ENCODE data around the genes TMEM131L and DCHS2.

DNA sequence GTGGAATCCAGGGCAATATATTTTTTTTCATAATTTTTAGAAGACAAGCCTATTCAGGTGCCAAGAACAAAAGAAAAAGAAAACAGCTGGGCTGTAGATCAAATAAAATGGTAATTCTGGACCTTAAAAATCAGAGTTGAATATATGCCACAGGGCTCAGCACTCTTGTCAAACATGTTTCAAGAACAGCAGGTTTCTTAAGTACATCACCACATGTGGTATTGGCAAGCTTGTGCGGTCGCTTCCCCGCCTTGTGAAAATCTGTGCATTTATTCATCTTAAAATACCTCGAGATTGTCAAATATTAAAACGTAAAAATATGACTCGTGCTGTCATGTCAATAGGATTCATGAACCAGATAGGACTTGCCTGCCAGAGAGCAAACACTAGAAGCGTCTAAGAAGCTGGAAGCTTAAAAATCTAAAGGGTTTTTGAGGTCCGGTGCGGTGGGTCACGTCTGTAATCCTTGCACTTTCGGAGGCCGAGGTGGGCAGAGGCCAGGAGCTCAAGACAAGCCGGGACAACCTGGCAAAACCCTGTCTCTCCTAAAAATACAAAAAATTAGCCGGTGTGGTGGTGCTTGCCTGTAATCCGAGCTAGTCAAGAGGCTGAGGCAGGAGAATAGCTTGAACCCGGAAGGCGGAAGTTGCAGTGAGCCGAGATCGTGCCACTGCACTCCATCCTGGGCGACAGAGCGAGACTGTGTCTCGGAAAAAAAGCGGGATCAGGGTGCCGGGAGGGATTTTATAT is 40.1 kb upstream of the TMEM154 start:
- PRO-cap = no peak

DNA sequence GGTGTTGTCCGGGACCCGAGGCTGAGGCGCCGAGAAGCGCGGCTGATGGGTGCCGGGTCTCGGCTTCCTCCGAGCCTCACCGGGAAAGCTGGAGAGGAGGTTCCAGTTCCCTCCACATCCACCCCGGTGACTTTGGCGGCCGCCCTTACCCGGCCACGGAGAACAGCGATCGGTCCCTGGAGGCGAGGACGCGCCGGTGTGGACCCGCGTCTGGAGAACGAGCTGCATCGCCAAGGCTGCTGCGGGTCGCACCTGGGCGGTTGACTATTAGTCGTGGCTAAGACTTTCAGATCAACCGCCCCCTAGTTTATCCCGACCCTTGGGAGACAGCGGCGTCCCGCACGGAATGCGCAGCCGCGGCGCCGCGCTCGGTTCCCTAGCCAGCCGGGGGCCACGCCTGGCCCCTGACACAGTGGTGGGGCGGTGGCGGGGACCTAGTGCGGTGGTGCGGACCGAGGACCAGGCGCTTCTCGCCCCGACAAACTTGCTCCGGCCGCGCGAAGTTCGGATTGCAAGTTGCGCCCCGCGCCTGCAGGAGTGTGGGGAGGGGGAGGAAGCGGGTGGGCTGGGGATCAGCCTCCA is 468 bp downstream of the FHDC1 start:
- PRO-cap = bidirectional peak, plus-strand start at position 437 of the sequence, minus-strand start at position 348 of the sequence

DNA sequence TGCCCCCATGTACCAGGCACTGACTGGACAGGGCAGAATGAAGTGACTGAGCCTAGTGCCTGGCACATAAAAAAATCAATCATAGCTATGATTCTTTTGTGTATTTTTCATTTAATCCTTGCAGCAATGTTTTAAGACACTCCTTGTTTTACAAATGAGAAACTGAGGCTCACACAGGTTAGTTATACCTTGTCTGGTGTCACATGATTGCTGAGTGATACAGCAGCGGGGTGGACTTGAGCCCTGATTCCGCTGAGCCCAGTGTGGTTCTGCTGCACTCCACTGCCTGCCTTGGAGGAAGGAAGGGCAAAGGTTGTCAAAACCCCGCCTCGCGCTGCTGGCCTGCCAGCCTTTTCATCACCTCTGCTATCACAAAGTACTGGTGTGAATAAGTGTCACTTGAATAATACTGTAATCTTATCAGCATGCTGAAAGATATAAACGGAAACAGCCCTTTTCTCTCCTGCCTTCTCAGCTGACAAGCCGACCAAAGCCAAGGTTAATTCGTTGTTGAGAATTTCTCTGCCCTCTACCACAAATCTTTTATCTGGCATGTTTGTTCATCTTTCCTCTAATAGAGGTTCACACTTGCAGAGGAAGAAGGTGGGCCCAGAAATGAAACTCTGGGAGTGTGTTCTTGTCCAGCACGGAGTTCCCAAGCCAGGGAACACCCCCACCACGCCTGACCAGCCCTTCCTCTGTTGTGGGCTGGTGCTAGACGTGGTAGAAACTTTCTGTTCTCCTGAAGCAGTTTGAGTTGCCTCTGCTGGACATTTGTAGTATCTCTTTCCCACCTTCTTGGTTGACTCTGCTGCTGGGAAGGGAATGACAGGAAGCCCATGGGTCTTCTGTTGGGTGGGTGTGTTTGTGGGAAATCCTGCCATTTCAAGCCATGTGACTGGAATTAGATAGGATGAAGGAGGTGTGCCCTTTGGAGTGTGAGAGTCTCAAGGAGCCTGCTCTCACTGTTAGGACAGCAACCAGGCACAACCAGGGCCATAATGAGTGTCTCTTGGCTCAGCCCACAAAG is 21.4 kb downstream of the FHDC1 start:
- PRO-cap = bidirectional peak, plus-strand start at position 466 of the sequence, minus-strand start at position 156 of the sequence

GRCh38 chr4:152991910-152992540 is 55.9 kb downstream of the FHDC1 start:
- PRO-cap = unidirectional peak, plus-strand start at chr4:152992404

DNA sequence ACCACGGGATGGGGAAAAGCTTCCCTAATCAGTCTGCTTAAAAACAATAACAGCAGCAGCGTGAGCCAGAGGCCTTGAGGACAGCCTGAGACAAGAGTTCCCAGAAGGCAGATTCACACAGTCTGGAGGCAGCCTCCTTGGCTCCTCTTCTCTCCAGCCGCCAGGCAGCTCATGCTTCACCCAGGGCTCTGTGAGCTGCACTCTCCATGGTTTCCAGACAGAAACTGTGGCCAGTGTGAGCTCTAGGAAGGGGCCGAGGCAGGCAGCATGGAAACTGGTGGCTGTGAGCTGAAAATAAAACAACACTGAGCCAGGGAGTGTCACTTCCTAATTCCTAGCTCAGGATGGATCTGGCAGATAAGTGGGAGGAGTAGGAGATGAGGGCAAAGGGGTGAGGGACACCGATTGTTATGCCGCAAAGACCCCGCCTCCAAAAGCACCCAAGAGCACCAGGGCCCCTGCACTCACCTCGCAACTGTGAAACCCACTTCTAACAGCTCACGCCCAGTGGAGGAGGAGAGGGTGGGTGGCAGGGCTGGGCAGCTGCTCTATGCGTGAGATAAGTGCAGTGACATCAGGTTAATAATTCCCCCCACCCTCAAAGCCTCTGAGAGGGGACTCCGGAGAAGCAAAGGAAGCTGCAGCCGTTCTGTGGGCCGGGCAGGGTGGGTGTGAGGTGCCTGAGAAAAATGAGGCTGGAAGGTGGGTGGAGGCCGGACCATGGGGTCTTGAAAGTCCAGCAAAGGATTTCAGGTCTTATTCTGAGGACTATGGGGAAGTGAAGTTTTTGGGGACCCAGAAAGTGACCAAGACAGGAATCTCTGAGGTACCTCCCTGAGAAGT is 69.9 kb downstream of the FHDC1 start:
- PRO-cap = no peak

DNA sequence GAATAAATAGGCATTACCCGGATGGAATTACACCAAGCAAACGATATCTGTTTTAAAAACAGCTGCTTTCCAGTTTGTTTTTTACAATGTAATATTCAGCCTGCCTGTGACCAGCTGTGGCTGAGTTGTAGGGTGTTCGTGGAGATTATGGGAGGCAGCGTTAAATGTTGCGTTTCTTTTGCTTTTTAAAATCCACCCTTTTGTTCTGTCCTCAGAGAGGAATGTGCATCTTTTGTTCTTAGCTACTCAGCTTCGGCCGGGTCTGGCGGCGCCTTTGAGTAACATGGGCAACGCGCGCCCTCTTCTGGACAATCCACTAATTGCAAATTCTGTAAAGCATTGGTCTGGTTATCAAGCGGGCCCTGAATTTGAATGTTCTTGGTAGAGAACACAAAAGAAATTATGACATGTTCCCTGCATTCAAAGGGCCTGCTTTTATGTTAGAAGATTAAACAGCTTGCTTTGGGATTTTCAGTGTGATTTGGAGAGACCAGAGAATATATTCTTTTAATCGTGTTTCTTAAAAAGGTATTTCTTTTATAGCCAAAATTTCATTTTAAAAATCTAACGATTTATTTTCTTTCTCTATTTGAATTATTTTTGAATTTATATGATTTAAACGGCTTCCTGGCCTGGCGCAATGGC is 76.3 kb upstream of the TRIM2 start:
- PRO-cap = no peak

DNA sequence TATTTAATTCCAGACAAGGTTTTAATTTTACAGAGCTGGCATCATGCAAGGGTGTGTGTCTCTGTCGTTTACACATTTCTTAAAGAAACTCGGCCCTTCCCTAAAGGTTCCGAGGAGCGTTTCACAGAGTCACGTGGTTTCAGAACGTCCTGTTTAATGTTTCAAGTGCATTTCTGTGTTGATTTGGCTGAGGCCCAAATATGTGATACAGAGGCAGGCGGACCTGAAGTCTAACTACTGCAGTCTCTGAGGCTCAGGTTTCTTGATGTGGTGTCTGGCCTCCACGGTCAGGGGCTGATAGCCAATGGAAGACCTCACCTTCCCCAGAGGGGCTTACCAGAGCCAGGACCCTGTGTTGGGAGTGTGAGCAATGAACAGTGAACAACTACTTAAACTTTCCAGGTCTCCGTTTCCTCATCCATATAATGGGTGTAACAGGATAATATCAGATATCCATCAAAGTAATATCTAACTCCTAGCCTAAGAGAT is 50.2 kb upstream of the TRIM2 start:
- PRO-cap = bidirectional peak, plus-strand start at position 201 of the sequence, minus-strand start at position 81 of the sequence

- PRO-cap = unidirectional peak, minus-strand start at chr4:153207753
Observed at GRCh38 chr4:153207494-153207886, 3.2 kb downstream of the TRIM2 start.

DNA sequence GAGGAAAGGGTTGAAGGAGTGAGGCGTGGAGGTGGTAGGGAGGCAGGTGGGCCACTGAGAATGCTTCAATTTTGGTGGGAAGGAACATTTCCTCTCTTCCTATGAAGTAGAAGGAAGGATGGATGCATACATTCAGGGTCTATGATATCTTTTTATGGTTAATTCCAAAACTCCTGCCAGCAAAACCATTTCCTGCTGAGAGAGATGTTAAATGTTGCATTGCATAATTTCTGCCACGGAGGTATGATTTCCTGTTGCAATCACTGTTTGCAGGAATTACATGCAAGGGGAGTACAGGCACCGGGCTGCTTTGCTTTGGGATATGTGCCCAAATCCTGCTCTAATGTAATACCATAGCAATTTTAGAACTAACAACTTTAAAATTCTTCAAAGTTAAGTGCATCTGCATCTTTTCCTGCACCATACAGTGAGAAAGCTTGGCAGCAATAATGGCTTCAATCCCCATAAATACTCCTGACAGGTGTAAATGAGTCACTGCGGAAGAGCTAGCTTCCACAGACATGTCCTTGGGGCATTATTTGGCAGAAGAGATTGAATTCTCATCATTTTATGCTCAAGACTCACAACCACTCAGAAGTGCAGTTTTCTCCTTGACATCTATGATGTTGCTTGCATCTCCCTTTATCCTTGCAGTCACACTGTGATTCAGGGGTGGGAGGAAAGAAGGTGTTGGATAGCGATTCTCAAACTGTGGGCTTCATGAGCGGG is 29.6 kb downstream of the TRIM2 start:
- PRO-cap = no peak

DNA sequence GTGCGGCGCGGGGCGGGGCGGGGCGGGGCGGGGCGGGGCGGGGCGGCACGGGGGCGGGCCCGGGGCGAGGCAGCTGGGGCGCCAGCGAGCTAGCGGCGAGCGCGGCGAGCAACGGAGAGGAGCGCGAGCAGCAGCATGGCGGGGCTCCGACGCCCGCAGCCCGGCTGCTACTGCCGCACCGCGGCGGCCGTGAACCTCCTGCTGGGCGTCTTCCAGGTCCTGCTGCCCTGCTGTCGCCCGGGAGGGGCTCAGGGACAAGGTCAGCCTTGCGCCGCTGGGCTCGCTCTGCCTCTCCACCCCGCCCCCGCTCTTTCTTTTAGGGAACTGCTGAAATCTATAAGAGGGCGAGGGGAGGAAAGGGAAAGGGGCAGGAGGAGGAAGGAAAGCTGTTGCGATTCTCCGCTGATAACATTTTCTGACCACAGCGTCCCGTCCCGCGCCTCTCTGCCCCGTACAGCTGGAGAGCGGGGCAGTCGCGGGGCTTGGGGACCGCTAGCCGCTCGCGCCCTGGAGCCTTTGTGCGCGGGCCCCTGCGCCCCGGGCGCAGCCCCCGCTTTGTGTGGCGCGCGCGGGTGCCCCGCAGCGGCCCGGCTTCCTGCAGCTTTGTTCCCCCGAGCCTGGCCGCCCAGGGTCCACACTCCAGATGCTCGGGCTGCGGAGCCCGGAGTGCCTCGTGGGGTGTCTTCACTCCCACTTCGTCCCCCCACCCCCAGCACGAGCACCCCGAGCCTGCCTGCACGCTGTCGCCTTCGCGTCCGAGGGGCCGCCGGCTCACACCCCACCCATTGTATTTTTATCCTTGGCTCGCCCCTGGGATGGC is at the start of gene TMEM131L:
TSS of gene TMEM131L (plus strand) at position 98 of the 820 bp plus-strand sequence.
- PRO-cap = bidirectional peak, plus-strand start at position 98 of the sequence, minus-strand start outside the sequence

GRCh38 chr4:153472818-153473508 is 6.8 kb downstream of the TMEM131L start:
- PRO-cap = no peak

- PRO-cap = no peak
Observed at GRCh38 chr4:153529570-153530011, 63.4 kb downstream of the TMEM131L start.

DNA sequence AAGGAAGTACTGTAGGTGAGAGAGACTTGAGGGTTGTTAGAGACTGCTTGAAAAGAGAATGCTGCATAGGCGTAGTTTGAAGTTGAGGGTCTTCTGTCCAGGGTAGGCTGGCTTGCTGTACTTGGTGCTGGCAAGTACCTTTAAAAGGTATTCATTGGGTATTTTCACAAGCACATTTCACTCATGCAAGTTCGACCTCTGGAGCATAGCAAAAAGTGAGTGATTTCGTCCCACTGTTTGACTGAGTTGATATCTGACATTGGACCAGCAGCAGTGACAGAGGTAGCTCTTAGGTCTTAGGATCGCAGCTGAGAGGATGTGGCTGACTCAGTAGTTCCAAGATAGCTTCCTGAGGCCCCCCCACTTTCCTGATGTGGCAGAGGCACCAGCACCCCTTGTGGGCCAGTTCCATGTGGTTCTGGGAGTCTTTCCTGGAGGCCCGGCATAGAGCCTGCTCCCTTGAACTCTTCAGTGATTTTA is 64.3 kb downstream of the TMEM131L start:
- PRO-cap = no peak

DNA sequence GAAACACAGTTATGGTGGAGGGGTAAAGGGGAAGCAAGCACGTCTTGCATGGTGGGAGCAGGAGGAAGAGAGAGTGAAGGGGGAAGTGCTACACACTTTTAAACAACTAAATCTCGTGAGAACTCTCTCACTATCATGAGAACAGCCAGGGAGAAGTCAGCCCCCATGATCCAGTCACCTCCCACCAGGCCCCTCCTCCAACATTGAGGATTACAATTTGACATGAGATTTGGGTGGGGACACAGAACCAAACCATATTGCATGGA is 74.9 kb upstream of the TLR2 start:
- PRO-cap = no peak

DNA sequence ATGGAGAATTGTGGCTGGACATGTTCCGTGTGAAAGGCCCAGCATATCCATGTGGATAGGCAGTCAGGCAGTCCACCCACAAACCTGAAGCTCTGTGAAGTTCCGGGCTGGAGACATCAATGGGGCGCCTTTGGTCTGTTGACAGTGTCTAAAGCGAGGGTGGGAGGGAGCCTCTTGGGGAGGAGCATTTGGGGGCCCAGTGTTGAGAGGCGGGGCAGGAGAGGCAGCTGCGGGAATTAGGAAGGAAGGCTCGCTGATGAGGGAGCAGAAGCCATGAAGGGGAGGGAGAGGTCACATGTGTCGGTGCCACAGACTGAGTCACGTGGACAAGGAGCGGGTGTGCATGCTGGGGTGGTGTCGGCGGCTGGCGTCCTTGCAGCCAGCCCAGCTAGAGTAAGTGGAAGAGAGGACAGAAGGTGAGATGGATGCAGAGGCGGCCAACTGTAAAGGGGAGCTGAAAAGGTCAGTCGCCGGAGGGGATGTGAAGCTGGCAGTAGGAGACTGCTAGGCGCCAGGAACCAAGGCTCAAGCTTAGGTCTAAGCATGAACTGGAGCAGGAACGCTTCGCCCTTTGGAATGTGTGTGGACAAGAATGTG is 44.1 kb upstream of the TLR2 start:
- PRO-cap = no peak

DNA sequence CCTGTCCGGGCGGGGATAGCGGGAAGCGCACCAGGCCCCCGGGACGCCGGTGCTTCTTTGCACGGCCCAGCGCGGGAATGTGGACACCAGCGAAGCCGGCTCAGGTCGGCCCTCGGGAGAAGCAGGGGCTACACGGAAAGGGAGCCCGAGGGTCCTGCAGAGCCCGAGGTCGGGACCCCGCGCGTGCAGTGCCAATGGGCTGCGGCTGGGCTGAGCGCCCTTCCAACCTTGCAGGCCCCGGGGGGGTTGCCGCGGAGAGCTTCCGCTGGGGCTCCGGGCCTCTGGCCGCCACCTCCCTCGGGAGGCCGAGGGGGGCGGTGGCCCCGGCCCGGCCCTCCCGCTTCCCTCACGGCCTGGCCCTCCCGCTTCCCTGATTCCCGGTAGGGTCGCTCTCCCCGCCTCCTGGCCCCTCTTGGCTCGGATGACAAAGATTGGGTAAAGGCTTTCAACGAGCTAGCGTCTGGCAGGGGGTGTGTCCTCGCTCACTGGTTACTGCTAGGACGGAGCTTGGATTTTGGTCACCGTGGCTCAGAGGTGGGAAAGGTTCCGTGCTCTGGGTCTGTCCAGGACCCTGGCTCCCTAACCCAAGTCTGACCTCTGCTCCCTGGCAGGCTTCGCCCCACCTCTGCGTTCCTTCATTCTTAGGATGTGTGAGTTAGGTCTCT is 555 bp downstream of the TLR2 start:
- PRO-cap = no peak

GRCh38 chr4:153708322-153708773 is 24.3 kb downstream of the TLR2 start:
- PRO-cap = no peak

GRCh38 chr4:153789663-153790362 is 930 bp upstream of the SFRP2 start:
- PRO-cap = no peak

GRCh38 chr4:153792221-153792778 is 3.4 kb upstream of the SFRP2 start:
- PRO-cap = no peak

DNA sequence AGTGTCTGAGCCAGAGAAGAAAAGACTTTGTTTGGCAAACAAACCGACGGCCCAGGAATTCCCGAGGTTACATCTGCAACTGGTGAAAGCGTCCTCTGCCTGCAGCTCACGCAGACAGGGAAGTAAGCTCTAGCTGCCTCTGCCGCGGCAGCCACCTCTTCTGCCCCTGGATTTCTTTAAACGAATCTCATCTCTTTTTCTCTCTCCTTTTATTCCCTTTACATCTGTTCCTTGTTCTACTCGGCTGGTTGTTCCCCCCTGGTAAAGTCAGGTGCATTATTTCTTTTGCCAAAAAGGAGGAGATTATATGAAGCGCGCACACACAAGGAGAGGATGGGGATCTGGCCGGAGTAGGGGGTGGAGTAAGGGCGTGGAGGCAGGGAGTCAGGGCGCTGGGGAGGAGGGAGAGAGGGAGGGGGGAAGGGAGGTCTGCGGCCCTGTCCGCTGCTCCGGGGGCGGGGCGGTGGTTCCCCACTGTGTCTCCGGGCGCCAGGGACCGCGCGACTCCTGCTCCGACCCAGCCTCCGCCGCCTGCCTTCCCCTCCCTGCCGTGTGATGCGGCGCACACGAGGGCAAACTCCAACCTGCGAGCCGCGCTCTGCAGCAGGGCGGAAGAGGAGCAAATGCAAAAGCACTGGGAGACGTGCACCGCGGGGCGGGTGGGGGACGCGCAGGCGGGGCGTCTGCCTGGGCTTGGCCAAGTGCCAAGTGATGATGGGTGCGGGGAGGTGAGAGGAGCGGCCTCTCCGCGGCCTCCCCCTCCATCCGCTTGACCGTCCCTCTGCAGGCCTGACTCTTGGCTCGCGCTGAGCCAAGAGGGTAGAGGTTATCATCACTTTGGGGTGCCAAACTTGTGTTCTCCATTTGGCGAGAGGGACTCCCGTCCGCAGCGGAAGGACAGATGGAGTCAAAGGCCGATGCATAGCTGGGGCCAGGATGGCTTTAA is at the start of gene DCHS2:
TSS of gene DCHS2 (minus strand) at position 364 of the 946 bp plus-strand sequence.
- PRO-cap = no peak

Data from left colon (tissue), 1 donor.